Stomach (tissue), 7 donors: ENCODE measurements around a stretch of chr3.

- PRO-cap = no peak
- RAMPAGE, long total RNA, 5 experiments = no peak in any of the 5 experiments
- RRBS = no CpG with 5 or more reads among the region's 7 CpGs
These were observed 143.2 kb downstream of the CMSS1 start for GRCh38 chr3:99960858-99961355.

GRCh38 chr3:100080440-100080835, 33.9 kb downstream of the FILIP1L start:
- PRO-cap = no peak
- RAMPAGE, long total RNA, 5 experiments = no peak in any of the 5 experiments
- RRBS = no CpG with 5 or more reads among the region's 2 CpGs

DNA sequence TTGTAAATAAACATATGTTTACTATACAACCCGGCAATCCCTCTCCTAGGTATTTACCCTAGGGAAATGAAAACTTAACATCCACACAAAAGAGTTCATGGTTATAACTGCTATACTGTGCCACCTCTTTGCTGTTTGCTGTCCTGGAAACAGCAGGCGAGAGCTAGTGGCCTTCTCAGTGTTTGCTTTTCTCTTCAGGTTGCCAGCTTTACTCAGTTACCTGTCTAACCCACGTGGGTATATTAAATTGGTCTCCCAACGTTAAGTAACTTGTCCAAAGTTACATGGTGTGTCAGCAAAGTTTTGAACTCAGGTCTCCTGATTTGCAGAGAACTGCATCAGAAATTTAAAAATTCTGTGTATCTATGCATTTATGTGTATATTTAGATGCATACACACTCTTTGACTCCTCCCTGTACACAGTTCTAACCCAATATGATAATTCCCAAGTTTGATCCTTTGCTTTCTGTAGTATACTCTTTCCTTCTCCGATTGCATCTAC, 4.4 kb upstream of the NIT2 start:
- PRO-cap = no peak
- RAMPAGE, long total RNA, 5 experiments = no peak in any of the 5 experiments
- RRBS = no CpG with 5 or more reads among the region's 5 CpGs

- PRO-cap = no peak
- RAMPAGE, long total RNA, 5 experiments = no peak in any of the 5 experiments
- RRBS = no CpG with 5 or more reads among the region's 3 CpGs
These were observed 17.9 kb upstream of the ADGRG7 start for GRCh38 chr3:100591341-100591968.

GRCh38 chr3:100635211-100635868, 25.9 kb downstream of the ADGRG7 start:
- PRO-cap = no peak
- RAMPAGE, long total RNA, 5 experiments = no peak in any of the 5 experiments
- RRBS = no CpG with 5 or more reads among the region's 5 CpGs

DNA sequence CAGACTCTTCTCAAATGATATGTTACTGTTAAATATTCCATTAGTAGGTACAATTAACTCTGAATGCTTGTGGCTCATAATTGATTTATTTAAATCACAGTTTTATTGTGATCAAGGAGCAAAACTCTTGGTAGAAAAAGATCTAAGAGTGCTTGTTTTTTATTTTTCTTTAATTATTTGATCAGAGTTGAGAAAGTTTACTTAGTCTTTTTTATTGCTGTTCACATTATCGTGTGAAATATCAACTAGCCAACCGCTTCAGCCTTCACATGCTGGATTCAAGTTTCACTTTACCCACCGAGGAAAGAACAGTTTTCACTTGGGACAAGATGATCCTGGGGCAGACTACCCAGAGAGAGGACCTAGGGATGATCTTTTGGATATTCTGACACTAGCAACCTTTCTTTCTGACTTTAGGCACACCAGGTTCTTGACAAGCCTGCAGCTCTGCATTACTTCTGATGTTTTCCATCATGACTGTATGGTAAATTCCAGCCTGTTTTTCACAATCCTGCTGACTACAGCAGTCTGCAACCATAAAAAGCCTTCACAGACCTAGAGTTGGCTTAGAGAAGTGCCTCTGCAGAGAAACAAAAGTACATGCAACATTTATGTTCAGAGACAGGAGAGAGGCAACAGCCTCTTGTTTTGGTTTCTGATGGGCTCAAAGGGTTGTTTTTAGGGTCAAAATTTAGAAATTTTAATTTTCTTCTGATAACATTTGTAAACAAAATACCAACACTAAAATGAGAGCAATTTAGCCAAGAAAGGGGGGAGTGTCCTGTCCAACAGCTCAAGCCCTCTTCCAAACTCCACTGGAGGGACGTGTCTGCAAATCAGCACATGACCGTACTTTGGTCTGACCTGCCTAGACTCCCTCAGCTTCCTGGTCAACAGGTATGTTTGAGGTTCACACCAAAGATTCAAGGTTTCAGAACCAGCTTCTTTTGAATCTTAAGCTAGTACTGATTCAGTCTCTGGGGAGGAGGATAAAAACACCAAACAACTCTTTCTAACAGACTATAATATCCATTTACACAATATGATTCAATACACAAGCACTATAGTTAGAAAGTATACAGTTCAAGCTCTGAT, 904 bp downstream of the ABI3BP start:
- PRO-cap = bidirectional peak, plus-strand start at position 569 of the sequence, minus-strand start at position 472 of the sequence
- RAMPAGE, long total RNA, 5 experiments = no peak in any of the 5 experiments
- RRBS = no CpG with 5 or more reads among the region's 5 CpGs

DNA sequence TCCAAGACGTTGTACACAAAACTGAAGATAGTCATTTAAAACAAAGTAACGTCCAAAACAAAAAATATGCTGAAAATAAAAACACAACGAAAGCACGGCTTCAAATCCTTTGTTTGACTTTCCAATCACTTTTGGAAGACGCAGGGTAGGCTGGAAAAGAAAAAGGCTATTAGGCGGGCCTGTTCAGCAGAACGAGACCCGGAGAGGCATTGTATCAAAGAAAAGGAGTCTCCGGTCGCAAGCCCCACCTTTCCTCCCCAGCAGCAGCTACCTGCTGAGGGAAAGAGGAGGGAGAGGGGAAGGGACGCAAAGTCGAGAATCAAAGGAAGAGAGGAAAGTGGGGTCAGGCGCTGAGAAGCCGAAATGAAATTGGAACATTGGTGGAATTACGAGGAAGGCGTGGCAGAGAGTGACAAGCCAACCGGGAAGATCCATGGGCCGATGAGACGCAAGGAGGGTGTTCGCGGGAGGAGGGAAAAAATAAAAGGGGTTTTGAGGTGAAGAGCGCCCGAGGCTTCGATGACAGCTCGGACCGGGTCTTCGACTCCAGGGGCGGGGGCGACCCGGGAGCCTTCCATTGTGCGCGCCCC, 539 bp downstream of the SENP7 start:
- PRO-cap = unidirectional peak, plus-strand start at position 217 of the sequence; bidirectional peak, plus-strand start at position 483 of the sequence, minus-strand start at position 357 of the sequence
- RAMPAGE, long total RNA, 5 experiments = no peak in any of the 5 experiments
- RRBS = under 1% methylated on average over 11 of the region's 32 CpGs

- PRO-cap = bidirectional peak, plus-strand start at chr3:101574225, minus-strand start at chr3:101573989
- RAMPAGE, long total RNA, 5 experiments = no peak in any of the 5 experiments
- RRBS = 5% methylated on average over 1 of the region's 11 CpGs
These were observed 165 bp upstream of the PCNP start for GRCh38 chr3:101573913-101574117.

DNA sequence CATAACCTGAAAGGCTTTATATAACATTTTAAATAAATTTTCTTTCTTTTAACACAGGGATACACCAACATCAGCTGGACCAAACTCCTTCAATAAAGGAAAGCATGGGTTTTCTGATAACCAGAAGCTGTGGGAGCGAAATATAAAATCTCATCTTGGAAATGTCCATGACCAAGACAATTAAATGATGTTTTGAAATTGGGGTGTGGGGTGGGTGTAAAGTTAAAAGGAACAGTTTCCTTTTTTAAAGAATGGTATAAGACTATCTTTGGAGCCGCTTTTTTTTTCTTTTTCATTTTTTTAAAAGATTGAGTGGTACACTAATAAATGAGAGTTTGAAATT, 18.6 kb downstream of the PCNP start:
- PRO-cap = no peak
- RAMPAGE, long total RNA, 5 experiments = no peak in any of the 5 experiments
- RRBS = no CpG with 5 or more reads among the region's 2 CpGs

DNA sequence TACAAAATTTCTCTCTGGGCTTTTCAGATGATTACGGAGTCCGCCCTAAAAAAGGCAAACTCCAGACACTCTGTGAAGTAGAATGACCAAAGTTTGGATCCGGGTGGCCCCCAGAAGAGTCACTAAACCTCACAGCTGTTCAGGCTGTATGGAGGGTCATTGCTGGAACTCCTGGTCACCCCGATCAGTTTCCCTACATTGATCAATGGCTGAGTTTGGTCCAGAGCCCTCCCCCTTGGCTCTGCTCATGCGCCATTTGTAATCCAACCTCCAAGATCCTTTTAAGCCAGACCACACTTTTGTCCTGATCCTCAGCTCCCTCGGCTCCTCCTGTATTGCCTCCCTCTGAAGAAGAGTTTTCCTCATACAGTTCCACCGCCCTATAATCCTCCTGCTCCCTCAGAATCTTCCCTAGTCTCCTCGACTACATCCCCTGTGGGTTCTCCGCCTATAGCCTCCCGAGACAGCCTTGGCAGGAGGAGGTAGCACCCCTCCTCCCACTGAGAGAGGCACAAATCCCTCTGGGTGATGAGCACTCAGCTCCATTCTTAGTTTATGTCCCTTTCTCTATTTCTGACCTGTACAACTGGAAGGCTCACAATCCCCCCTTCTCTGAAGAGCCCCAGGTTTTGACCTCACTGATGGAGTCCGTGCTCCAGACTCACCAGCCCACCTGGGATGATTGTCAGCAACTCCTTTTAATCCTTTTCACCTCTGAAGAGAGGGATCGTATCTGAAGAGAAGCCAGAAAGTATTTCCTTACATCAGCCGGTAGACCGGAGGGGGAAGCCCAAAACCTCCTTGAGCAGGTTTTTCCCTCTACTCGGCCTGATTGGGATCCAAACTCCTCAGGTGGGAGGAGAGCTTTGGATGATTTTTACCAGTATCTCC, 42.1 kb downstream of the ZBTB11 start:
- PRO-cap = no peak
- RAMPAGE, long total RNA, 5 experiments = no peak in any of the 5 experiments
- RRBS = no CpG with 5 or more reads among the region's 15 CpGs

DNA sequence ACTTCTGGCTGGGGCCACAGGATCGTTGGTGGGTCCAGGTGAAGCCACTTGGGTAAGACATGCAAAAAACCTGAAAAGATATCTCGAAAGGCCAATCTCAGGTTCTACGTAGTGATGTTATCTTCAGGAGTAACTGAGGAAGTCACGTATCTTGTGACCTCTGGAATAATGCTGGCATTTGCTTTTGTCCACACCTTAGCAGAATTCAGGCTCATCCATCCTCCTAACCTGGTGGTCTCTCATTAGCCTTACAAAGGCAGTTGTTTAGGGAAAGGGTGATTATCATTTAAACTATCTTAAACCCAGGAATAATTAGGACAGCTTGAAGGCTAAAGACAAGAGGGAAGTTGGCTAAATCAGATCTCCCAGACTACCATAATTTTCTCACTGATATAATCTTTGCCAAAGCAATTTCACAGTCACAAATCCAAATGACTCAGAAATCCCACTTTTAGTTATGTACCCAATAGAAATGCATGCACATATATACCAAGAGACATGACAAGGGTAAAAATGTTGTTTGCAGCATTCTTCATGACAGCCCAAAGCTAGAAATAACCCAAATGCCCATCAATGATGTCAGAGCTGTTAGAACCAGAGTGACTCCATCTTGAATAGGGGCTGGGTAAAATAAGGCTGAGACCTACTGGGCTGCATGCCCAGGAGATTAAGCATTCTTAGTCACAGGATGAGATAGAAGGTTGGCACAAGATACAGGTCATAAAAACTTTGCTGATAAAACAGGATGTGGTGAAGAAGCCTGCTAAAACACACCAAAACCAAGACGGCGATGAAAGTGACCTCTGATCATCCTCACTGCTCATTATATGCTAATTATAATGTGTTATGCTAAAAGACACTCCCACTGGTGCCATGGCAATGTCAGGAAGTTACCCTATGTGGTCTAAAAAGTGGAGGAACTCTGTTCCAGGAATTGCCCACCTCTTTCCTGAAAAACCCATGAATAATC, 33.2 kb downstream of the ZBTB11 start:
- PRO-cap = no peak
- RAMPAGE, long total RNA, 5 experiments = no peak in any of the 5 experiments
- RRBS = no CpG with 5 or more reads among the region's 6 CpGs

GRCh38 chr3:101653717-101654107, 23.2 kb downstream of the ZBTB11 start:
- PRO-cap = no peak
- RAMPAGE, long total RNA, 5 experiments = no peak in any of the 5 experiments
- RRBS = no CpG with 5 or more reads among the region's 4 CpGs

DNA sequence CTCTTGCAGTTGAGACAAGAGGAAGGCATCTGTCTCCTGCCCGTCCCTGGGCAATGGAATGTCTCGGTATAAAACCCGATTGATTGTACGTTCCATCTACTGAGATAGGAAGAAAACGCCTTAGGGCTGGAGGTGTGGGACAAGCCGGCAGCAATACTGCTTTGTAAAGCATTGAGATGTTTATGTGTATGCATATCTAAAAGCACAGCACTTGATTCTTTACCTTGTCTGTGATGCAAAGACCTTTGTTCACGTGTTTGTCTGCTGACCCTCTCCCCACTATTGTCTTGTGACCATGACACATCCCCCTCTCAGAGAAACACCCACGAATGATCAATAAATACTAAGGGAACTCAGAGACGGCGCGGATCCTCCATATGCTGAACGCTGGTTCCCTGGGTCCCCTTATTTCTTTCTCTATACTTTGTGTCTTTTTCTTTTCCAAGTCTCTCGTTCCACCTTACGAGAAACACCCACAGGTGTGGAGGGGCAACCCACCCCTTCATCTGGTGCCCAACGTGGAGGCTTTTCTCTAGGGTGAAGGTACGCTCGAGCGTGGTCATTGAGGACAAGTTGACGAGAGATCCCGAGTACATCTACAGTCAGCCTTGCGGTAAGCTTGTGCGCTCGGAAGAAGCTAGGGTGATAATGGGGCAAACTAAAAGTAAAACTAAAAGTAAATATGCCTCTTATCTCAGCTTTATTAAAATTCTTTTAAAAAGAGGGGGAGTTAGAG, 6.0 kb upstream of the RPL24 start:
- PRO-cap = no peak
- RAMPAGE, long total RNA, 5 experiments = no peak in any of the 5 experiments
- RRBS = no CpG with 5 or more reads among the region's 23 CpGs

DNA sequence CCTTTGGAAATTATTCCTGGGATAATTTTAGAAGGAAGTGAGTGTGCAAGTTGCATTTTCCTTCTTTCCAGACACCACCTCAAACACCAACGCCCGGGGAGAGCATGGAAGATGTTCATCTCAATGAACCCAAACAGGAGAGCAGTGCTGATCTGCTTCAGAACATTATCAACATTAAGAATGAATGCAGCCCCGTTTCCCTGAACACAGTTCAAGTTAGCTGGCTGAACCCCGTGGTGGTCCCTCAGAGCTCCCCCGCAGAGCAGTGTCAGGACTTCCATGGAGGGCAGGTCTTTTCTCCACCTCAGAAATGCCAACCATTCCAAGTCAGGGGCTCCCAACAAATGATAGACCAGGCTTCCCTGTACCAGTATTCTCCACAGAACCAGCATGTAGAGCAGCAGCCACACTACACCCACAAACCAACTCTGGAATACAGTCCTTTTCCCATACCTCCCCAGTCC, 3.7 kb downstream of the NFKBIZ start:
- PRO-cap = no peak
- RAMPAGE, long total RNA, 5 experiments = no peak in any of the 5 experiments
- RRBS = no CpG with 5 or more reads among the region's 5 CpGs

DNA sequence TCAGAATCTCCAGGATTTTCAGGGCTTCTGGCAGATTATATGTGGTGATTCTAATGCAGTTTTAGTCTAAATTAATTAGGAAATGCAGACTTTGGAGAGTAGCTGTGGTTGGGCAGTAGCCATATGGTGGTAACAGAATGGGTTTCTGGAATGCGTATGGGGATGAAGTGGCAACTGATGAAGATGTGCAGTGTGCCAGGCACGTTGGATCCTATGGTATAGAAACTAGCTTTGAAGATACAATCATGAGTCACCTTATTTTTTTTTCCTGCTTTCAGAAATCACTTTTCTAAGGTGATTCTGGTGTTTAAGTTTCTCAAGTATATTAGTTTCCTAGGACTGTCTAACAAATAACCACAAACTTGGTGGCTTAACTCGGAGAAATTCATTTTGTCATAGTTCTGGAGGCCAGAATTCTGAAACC, 14.6 kb downstream of the NFKBIZ start:
- PRO-cap = unidirectional peak, plus-strand start at position 183 of the sequence; unidirectional peak, plus-strand start at position 402 of the sequence
- RAMPAGE, long total RNA, 5 experiments = no peak in any of the 5 experiments
- RRBS = no CpG with 5 or more reads among the region's 3 CpGs

DNA sequence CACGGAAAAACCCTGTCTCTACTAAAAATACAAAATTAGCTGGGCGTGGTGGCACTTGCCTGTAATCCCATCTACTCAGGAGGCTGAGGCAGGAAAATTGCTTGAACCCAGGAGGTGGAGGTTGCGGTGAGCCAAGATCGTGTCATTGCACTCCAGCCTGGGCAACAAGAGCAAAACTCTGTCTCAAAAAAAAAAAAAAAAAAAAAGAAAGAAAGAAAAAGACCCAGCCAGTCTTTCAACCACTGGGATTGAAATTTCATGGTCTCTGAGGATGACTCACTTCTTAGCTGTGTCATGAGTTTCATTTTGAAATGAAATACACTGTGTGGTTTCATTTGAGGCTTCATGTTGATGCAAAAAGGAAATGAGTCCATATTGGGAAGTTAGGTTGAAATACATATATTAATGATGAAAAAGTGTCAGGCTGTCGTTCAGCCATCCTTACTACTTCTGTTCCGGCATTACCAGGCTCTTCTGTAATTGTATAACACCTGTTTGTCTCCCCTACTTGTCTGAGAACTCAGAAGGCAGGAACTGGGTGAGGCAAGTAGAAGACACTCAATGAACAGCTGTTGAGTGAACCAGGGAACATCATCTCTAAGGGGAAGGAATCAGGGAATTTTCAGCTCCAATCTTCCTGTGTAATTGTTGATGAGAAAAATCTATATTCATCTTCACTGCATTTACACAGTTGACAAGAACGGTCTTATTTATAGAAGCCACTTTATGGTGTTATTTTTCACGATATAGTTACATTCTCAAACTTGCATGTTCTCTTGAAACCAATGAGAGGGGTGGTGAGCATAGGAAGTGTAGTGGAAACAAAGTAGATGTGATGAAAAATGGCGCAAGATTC, 87.4 kb downstream of the NFKBIZ start:
- PRO-cap = no peak
- RAMPAGE, long total RNA, 5 experiments = no peak in any of the 5 experiments
- RRBS = no CpG with 5 or more reads among the region's 9 CpGs

DNA sequence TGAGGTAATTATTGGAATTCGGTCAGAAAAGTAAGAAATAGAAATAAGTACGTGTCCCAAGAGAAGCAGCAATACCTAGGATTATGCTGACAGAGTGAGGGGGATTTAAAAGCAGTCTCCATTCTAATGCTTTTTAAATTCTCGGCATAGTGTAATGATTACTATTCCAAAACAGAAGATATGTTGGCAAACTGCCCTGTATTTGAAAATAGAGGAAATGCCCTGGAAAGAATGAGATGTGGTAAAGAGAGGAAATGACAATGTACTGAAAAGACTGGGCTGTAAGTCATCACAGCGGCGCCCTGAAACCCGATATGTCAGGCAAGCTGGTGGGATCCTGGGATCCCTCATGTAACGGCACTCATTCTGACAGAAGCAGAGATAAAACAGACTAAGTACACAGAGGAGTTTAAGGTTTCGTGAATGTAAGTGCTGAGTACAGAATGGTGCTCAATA, 91.2 kb downstream of the NFKBIZ start:
- PRO-cap = no peak
- RAMPAGE, long total RNA, 5 experiments = no peak in any of the 5 experiments
- RRBS = no CpG with 5 or more reads among the region's 8 CpGs

- PRO-cap = no peak
- RAMPAGE, long total RNA, 5 experiments = no peak in any of the 5 experiments
- RRBS = no CpG with 5 or more reads among the region's 3 CpGs
These were observed 114.6 kb downstream of the NFKBIZ start for GRCh38 chr3:101963910-101964290.

GRCh38 chr3:104572801-104573269, 793.9 kb upstream of the ALCAM start:
- PRO-cap = unidirectional peak, plus-strand start at chr3:104572972
- RAMPAGE, long total RNA, 5 experiments = no peak in any of the 5 experiments
- RRBS = no CpG with 5 or more reads among the region's 3 CpGs

GRCh38 chr3:105656323-105656584, 212.6 kb downstream of the CBLB start:
- PRO-cap = unidirectional peak, minus-strand start at chr3:105656381
- RAMPAGE, long total RNA, 5 experiments = no peak in any of the 5 experiments
- RRBS = no CpG with 5 or more reads among the region's 3 CpGs